ENCODE results near the gene IHH.

GRCh38 chr2:218630328-218630841 lies 22.7 kb downstream of the PLCD4 start:
- PRO-cap, result no peak

- PRO-cap, result no peak
Observed at GRCh38 chr2:218636526-218637235, 22.7 kb downstream of the ZNF142 start.

DNA sequence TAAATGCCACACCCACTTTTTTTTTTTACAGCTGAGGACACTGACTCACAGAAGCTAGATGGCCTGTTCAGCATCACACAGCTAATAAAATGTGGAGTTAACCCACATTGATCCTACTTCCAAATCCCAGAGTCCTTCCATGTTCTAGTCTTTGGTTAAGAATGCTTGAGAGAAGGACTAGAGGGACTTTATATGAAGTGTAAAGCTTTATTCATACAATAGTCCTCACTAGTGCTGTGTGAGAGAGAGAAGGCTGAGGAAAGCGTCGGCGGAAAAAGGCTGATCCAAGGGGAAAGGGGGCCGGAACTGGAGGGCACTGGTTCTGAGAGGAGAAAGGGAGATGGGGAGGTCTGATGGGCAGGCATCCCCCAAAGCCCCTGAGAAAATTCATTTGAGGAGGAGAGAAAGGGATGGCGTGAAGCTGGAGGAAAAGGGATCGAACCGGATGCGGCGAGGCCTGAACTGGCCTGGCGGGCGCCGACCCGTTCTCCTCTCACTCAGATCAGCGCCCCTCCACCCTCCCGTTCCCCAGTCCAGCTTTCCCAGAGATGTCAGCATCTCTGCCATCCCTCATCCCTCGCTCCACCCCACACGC lies 454 bp downstream of the RNF25 start:
- PRO-cap, result no peak

DNA sequence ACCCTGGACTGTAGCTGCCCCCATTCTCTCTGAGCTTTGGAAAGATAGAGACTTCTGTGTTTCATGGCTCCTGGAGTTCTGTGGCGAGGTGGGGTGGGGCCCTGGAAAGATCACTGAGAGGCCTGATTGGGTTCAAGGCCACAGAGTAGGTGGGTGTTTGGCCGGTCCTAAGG lies 26.3 kb upstream of the CYP27A1 start:
- PRO-cap, result no peak

DNA sequence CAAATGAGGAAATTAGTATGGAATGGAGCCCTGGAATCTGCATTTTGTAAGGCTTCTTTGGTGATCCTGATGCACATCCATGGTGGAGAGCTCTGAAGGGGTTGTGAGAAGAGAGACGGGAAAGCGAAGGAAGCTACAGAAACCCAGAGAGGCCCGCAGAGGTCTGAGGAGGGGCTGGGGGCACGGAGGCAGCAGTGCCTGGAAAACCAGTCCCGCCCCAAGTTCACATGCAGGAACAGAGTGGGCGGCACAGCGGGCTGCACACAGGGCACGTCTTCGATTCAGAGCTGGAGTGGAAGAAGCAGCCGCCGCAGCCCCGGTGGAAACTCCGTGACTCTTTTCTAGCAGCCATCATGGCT lies 38.7 kb downstream of the CYP27A1 start:
- PRO-cap, result no peak

GRCh38 chr2:218860144-218860629 lies 582 bp downstream of the WNT6 start:
- PRO-cap, result no peak

DNA sequence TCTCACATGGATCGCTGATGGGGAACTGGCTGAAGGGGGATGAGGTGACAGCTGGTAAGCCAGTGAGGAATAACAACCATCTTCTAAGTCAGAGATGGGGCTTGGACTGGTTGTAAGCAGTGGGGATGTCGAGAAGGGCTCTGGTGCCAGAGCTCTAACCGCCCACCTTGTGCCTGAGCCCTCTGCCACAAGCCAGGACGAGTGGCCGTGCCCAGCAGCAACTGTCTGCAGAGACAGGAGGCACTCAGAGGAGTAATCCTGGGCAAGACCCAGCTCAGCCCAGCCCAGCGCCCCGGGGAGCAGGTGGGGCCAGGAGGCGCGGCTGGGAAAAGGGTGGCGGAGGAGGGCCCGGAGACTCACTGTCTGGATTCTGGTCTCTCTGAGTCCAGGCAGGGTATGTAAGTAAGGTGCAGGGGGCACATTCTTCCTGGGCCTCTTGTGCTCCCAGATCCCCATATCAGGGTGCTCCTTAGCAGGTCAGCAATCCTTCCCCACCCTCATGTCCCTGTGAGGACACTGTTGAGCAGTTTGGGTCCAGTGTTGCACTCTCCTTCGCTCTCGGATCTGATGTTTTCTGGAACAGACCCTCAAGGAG lies 13.8 kb downstream of the WNT10A start:
- PRO-cap, result no peak

DNA sequence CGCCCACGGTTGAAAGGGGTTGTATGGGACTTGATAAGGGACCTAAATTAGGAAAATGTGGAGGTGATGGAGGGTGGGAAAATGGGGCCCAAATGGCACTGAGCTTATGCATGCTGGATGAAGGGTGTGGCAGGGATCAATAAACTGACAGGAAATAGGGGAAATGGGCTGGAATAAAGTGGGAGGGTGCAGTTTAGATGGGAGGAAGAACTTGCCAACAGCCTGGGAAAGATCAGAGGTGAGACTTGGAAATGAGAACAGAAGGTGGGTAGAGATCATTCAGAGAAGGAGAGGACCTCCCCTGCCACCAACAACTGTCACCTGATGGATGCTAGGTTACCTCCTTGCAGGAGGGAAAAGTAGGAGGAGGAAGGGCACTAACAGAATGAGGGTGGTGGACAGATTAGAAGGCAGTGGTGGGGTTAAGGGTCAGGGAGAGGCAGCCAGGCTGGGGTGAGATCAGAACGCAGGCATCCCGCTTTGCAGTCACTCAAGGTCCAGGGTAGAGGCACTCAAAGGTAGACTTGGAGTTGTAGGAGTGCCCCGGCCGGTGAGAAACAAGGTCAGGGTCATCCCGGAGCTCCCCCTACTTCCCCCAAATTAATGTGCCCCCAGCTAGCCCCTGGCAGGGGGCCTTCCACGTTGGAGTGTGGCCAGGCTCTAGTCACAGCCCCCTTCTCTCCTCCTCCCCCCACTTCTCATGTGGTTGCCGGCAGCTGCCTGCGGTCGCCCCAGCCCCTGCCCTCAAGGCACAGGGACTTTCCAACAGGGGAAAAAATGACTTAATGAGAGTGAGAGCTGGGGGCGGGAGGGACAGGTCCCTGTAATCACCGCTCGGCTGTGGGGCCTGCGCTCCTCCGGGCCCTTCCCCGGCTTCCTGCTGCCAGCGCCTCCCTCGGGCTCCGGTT lies 15.5 kb downstream of the WNT10A start:
- PRO-cap, result no peak

- PRO-cap, result no peak
Observed at GRCh38 chr2:218996918-218997275, 3.7 kb upstream of the CRYBA2 start.

- PRO-cap, result no peak
Observed at GRCh38 chr2:219060455-219061486, at the start of gene IHH. IHH (minus strand) TSS chr2:219060921.

GRCh38 chr2:219076050-219076562 lies 15.4 kb upstream of the IHH start:
- PRO-cap, result no peak

DNA sequence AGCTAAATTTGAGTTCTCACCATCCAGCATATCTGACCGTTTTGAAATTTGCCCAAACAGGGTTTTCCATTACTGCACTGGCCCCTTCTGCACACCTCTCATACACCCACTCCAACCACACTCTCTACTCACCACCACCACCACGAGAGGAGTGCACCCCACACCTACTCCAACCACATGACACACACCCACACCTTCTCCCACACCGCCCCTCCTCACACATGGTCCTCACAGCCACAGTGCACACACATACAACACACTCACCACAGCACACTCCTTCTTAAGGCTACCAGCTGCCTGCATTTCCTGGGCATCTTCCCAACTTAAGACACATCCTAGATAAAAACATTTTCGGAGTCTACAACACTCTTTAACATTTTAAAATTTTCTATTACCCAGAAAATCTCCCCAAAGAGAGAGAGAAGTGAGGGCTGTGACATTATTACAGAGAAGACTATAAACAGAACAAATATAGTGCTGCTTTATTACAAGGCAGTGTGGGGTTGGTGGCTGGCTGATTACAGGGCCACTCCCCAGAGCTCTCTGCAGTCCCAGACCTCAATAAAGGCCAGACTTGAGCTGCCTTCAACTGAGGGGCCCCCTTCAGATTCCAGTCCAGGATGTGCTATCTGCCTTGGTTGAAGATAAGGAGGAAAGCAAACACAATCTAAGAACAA lies 36.1 kb downstream of the NHEJ1 start:
- PRO-cap, result no peak

GRCh38 chr2:219175912-219176542 lies 698 bp downstream of the CNPPD1 start:
- PRO-cap, result no peak

GRCh38 chr2:219206014-219206611 lies 469 bp upstream of the ZFAND2B start:
- PRO-cap, result no peak

DNA sequence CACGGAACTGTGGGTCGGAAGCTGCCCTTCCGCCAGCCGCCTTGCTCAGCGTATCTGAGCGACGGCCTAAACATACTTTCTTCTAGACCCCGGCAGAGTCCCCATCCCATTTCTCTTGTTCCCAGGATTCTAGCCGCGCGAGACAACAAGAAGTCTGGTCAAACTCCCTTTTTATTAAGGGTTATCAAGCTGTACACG lies 368 bp upstream of the ABCB6 start:
- PRO-cap, result no peak

DNA sequence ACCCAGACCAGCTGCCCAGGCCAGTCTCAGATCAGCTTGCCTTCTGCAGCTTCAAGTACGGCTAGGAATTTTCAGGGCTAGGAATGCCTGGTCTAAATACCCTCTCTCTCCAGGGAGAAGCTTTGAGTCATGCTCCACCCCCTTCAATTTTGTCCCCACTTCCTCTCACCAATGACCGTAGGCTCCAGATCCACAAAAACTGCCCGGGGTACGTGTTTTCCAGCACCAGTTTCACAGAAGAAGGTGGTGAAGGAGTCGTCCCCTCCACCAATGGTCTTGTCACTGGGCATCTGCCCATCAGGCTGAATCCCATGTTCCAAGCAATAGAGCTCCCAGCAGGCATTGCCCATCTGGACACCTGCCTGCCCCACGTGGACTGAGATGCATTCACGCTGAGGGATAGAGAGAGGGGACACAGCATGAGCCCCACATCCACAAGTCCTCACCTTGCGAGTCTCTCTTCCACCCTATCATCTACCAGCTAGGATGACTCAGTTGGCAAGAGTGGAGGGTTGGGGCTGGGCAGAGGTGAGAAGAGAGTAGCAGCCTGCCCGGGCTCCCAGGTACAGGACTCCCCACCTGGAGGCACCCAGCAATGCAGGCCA lies 1.1 kb upstream of the TUBA4B start:
- PRO-cap, result no peak

DNA sequence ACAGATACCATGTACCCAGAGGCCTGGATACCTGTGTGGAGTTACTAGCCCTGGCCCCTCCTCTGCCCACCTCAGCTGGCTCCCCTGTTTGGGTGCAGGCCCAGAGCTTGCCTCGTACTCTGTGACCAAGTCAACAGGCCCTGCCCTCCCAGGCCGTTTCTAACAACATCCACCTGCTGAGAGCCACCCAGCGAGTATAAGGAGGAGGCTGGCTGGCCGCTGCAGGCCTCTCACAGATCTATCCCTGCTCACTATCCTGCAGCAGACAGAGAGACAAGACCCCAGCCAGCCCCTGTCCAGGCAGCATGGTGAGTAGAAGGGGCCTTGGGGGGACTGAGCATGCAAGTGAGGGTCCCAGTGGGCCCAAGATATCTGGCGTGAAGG lies 12.5 kb upstream of the TUBA4A start:
- PRO-cap, result no peak

GRCh38 chr2:219280827-219281978 lies 2.0 kb downstream of the DNAJB2 start:
- PRO-cap, result no peak

DNA sequence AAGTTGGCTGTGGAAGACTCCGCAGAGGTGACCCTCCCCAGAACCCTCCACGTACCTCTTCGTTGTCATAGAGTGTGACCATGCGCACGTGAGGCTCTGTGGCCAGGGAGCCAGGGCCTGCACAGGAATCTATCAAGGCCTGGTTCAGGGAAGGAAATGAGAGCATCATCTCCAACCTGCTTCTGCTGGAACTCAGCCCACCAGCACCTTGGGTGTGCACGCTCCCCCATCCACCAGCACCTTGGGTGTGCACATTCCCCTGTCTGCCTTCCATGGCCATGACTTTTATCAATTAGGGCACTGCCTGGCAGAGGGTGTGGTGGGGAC lies 4.7 kb downstream of the DNPEP start:
- PRO-cap, result no peak

DNA sequence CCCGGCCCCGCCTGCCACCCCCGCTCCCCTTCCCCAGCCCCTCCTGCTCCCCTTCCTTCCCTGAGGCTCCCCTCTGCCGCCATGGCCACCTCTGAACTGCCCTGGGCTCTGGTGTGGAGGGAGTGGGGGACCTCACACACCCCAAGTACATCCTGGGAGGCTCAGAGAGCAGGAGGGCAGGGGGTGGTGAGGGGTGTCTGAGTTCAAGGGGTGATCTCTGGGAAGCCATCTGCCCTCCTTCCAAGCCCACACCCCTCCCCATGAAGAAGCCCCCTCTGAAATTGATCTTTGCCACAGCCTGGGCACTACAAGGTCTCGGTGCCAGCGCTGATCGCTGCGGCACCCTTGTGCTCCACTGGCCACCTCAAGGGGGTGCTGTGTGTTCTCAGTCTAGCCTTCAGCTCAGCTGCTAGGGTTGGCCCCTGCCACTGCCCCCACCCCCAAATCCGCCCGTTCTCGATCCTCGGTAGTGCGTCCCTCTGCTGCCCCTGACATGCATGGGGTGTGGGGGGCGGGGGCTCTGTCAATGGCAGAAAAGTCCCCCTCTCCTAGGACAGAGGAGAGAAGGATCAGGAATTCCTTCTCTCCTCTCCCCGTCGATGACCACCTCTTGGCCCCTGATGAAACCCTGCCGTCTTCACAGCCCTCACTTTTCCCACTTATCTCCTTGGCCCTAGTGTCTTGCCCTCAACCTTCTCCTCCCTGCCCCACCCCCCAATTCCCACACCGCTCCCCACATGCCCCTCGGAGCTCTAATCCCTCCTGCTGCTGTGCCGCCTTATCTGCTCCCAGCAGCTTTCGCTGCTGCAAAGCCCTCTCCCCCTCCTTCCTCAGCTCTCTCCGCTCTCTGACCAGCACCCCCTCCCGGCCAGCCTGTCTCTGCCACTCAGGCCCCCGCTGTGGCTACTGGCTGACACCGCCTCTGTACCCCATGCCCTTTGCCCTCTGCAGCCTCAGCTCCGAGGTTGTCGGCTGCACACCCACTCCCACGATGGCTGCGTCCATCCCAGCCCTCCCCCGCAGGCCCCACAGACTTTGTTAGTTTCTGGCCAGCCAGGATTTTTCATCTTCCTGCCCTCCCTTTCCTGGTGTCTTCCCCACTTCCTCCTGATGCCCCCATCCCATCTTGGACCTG lies 4.4 kb upstream of the ASIC4 start:
- PRO-cap, result unidirectional peak, minus-strand start at position 655 of the sequence; bidirectional peak, plus-strand start at position 1,079 of the sequence, minus-strand start at position 843 of the sequence

All from ReNcell CX (cell line).